ENCODE data around the genes RGS16 and SHCBP1L.

GRCh38 chr1:181129666-181130299 is 41.3 kb downstream of the IER5 start:
- PRO-cap, result no peak

GRCh38 chr1:181151666-181152515 is 63.4 kb downstream of the IER5 start:
- PRO-cap, result no peak

DNA sequence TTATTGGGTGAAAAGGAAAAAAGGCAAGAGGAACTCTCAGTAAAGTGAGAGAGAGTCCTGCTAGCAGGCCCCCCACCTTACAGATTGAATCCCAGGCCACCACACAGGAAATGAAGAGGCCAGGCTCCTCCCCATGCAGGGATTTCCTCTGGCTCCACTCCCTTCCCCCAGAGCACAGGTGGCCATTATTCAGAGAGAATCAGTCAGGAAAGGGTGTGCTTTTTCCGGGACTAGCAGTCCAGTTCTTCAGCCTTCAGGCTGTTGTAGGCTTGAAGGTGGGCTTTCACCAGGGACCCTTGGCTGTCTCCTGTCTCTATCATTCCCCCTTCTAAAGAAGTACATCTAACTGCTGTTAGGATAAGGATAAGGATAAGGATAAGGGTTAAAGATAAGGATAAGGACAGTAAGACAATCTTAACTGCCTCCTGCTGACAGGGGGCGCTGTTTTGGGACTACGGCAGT is 26.3 kb downstream of the ZNF648 start:
- PRO-cap, result no peak

DNA sequence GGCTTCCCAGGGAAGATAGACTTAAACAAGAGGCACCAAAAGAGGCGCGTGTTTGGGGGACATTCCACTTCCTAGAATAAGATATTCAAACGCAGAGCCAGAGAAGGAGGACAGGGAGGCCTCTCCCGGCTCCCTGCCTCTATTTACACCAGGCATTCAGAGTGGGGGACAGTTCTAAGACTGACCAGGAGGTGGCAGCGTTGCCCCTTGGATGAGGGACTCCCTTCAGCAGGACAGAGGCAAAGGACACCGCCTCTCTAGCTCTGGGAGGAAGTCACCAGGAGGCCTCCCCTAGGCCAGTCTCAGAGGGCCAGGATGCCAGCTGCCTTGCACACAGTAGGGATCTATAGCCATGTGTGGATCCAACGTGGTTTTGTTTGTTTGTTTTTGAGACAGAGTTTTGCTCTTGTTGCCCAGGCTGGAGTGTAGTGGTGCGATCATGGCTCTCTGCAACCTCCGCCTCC is 23.4 kb upstream of the ZNF648 start:
- PRO-cap, result no peak

GRCh38 chr1:182101362-182101890 is 39.9 kb upstream of the ZNF648 start:
- PRO-cap, result no peak

DNA sequence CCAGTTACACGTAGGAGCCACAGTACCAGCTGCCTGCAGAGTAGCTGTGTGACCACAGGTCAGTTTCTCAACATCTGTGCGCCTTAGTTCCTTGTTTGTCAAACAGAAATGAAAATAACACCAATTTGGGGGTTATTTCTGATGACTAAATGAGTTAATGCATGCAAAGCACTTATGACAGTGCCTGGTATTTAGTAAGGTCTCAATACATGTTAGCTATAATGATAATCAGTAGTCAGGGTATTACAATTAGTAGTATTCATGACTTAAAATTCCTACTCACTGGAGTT is 85.7 kb upstream of the ZNF648 start:
- PRO-cap, result no peak

DNA sequence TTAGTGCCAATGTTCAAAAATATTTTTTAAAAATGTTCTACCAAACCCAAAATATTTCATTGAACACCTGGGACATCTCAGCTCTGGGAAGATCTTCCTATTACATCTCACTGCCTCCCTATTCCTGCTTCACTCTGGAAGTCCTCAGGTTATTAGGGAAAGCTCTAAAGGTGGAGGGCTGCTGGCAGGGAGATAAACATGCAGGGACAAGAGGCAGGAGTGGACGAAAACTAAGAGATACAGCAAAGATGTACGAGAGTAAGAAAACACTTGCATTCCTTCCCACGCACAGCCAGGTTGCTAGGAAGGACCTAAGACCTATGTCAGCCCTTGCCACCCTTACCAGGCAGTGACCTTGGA is 87.3 kb upstream of the ZNF648 start:
- PRO-cap, result no peak

- PRO-cap, result no peak
These were observed 135.5 kb upstream of the ZNF648 start for GRCh38 chr1:182196759-182197612.

DNA sequence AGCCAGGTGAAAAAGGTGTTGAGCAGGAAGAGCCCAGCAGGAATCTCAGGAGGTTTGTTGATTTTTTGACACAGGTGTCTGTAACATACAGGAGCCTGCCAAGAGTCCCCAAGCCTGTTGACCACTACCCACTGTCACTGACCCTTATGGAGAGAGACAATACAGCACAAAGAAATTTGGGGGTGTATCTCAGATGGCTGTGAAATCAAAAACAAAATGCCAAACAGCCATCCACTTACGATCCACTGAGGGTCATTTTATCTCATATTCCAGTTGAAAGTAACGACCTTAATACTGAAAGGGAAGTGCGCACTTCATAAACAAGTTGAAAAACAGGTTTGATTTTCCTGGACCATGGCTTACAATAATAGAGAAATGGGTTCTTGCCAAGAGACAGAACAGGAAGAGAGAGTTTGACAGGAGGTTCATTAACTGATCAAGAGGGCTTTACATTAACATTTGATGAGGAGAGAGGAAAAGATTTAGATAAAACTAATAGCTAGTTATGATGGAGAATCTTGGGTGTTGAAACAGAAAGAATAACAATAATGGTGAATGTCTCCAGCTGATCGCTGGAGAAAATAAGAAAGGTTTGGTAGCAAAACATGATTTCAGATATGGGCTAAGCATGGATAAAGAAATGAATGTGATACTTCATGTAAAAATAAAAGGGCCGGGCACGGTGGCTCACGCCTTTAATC is 163.4 kb downstream of the GLUL start:
- PRO-cap, result no peak

- PRO-cap, result no peak
These were observed 113.2 kb downstream of the GLUL start for GRCh38 chr1:182278473-182278752.

DNA sequence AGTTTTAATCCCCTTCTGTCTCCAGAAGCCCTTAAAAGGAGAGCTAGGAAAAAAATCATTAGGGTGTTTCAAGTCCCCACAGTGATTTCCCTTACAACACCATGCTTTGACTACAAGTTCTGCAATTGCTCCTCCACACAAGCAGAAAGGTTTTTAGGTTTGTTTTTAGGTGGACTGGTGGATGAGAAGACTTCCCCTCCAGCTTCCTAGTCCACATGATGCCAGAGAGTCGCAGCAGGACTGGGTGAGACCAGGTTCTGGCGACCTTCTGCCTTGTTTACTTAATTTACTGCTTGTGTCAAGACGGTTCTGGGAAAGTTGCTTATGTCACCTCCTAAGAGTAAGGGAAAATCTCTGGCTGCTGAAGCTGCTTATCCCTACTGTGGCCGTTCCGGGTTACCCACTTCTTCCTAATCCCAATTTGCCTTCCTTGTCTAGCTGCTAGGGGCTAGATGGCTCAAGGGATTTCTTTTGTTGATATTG is 76.4 kb downstream of the GLUL start:
- PRO-cap, result no peak

DNA sequence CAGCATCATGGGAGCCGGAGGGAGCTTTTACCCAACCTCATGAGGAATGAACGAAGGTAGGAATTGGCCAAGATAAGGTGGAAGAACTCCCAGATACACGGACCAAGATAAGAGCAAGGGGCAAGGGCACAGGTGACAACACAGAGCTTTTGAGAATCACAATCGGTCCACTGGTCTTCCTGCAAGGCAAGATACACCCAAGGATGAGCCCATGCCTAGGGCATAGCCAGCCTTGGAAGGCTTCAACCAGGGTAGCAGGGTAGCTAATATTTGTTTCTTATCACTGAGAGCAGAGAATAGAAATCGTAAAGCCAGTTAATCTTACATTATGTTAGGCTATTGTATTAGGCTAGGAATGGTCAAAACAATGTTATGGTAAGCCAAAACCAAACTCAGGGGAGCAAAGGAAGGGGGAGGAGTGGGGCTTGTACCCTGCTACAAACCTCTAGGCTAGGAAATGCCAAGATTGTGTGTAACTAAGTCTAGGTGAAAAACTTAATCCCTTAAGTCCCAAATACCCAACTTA is 9.3 kb downstream of the GLUL start:
- PRO-cap, result no peak

DNA sequence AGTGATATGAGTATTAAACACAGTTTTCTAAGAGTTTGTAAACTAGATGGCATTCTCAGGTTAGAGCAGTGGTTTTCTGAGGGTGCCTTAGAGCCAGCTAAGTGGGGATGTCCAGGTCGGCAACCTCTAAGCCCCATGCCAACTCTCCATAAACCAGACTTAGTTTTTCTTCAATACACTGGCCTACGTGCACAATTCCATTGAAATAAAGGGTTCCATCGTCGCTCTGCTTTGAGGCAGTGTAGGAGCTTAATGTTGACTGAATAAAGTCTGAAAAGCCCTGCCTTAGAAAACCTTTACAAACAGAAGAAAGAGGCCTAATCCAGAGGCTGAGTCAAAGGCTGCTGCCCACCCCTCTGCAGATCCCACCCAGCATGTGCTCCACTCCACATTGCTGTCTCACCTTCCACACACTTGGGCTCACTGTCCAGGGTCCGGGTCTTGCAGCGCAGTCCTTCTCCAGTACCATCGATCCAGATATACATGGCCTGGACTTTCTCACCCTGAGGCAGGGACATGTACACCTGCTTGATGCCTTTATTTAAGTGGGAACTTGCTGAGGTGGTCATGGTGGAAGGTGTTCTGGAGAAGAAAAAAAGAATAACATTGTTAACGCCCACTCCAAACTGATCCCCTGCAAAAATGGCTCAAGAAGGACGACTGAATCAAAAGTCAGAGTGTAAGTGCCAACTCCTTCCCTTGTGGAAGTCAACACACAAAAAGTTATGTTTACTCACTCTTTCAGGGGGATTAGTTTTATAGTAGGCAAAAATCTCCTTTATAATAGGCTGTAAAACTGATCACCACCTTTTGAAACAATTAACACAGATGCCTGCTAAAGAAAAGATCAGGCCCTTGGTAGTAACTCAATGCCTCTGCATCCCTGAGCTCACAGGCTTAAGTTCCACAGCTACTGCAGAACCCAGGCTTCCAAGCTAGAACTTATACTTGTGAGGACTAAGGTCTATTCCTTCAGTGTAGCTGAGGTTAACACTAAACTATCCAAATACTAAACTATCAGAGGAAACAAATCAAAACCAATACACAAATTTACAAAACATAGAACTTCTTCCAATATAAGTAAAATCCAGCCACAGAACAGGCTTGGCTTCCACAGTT is 3.1 kb downstream of the GLUL start:
- PRO-cap, result no peak

DNA sequence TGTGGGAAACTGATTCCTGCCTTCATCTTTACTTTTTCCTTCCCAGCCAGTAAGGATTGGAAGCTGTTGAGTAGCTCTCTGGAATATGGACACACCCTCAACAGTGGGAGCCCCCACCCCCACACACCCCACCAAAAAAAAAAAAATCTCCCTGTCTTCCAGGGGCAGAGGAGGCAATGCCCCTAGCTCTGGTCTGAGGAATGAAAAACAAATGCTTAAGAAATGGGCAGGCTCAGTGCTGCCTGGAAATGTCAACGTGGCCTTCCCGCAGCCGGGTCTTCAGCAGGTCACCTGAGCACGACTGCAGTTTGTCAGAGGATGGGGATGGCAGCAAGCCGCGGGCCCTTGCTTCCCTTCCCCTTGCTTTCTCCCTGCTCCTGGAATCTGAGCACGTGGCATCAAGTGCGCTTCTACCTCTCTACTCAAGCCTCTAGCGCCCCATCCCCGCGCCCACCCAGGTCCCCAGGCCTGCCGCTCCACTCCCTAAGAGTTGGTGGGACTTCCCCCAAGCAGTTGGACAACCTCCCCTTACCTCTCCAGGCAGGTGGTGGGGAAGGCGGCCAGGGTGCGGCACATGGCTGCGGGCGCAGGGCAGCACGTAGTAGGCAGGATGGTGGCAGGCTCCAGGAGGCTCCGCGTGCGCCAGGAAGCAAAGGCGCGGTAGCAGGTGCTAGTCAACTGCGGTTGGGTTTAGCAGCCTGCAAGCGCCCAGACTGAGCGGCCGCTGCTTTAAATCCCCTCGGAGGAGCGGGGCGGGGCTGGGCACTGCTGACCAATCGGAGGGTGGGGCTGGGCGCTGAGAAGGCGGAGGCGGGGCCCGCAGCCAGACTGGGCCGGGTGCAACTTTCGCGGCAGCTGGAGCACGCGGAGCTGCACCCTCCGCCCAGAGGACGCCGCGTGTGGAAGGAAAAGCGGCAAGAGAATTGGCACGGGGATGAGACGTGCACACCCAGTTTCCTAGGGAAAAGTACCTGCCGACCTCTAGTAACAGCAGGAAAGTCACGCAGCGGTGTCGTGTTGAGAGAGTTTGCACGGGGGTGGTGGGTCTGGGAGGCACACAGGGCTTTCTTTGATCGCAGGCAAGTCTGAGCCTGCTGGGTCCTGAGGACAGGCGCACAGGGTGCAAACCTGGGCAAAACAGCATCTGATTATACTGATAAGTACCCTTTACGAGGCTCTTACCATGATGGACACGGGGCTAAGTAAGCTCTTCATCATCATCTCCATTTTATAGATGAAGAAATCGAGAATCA is at the start of gene RGS16:
TSS of gene RGS16 (minus strand) at position 706 of the 1,253 bp plus-strand sequence.
- PRO-cap, result bidirectional peak, plus-strand start at position 886 of the sequence, minus-strand start at position 706 of the sequence

DNA sequence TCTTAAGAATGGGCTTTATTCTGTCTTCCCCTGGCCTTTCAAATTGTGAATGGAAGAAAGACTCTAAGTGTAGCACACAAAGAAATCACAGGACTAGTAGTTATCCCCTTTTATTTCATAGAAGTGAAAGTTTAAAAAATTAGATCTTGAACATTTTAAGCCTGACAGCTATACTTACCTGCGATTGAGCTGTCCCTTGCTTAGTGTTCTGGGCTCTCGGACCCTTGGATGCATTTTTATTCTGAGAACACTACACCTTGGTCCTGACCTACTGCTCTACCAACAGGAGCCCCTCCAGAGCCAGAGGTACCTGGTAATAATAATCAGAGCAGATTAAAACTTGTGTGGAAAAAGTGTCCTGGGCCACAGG is 14.8 kb downstream of the NPL start:
- PRO-cap, result no peak

- PRO-cap, result no peak
These were observed 38.5 kb downstream of the DHX9 start for GRCh38 chr1:182877246-182878487.

DNA sequence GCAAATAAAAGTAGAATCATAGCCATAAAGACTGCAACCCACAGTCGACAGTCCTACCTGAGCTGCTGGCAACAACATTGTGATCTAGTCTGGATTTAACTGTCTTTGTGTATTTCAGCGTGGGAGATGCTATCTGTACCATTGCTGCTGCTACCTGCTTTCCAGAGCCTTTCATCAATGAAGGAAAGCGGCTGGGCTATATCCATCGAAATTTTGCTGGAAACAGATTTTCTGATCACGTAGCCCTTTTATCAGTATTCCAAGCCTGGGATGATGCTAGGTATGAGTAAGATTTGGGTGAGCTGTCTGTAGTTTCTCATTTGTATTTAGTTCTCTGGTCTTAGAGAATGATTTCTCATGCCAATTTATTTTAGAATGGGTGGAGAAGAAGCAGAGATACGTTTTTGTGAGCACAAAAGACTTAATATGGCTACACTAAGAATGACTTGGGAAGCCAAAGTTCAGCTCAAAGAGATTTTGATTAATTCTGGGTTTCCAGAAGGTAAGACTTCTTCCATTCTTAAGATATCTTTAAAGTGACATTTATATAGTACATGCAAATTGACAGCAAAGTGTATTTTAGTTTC is 42.1 kb downstream of the DHX9 start:
- PRO-cap, result no peak

DNA sequence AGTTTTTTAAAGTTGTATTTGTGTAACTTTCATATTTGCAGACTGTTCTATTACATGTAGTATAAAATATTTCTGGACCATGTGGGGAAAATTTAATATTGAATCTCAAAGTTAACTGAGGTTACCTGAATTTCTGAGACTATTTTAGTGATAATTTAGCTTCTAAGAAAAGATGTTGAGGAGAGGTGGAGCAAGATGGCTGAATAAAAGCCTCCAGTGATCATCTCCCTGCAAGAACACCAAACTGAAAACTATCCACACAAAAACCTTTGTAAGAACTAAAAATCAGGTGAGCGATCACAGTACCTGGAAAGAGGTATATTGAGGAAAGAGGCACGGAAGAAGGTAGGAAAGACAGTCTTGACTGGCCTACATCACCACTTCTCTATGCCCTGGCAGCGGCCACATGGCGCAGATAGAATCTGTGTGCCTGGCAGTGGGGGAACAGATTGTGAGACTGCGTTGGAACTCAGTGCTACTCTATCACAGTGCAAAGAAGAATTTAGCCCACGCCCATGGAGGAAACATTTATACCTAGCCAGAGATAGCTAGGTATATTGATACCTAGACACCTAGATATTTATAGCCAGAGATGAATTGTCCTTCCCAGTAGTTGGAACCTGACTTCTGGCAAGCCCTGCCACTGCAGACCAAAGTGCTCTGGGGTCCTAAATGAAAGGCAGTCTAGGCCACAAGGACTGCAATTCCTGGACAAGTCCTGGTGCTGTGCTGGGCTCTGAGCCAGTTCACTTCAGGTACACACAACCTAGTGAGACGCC is 51.7 kb downstream of the DHX9 start:
- PRO-cap, result no peak

DNA sequence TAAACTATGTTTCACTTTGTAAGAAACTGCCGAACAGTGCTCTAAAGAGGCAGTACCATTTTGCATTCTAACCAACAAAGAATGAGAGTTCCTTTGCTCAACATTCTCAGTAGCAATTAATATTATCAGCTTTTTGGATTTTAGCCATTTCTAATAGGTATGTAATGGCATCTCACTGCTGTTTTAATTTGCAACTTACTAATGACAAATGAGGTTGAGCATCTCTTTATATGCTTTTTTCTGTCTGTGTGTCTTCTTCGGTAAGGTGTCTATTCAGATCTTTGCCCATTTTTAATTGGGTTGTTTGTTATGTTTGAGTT is 18.8 kb downstream of the SHCBP1L start:
- PRO-cap, result no peak

- PRO-cap, result no peak
These were observed at the start of gene SHCBP1L for GRCh38 chr1:182953051-182953340. Gene SHCBP1L, minus strand, starts transcription at chr1:182953166.

Measured in duodenum (tissue), 1 donor.